Jejunum (tissue), 1 donor: ENCODE measurements around a stretch of chr14.

- PRO-cap, result no peak
Observed at GRCh38 chr14:67728727-67729820, 27.4 kb downstream of the RDH12 start.

GRCh38 chr14:68145070-68145465 lies 325.5 kb downstream of the RAD51B start:
- PRO-cap, result no peak

DNA sequence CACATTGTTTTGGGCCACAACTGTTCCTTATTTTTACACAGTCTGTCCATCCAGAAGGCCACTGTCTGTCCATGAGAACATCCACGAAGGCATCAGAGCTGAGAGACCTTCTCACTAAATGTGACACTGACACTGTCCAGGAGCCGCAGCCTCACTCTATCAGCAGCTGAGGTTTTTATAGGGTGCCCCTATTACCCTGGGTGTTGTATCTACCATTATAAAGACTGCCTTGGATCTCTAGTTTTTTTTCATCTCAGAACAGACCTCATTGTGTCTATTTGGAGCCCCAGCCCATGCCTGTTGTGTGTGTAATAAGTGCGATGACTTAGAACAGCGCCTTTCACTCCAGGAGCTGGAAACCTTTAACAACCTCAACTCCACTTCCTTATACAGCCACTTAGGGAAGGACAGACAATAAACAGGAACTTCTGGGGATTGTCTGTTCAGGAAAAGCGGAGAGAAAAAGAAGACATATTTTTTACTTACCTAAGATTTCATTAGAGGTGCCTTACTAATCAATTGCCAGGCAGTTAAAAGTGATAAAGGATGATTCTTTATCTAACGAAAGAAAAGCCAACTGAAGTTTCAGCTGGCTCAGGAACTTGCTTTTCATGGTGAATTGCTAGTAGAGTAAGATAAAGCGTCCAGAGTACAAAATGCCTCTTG lies 420.5 kb downstream of the RAD51B start:
- PRO-cap, result bidirectional peak, plus-strand start at position 392 of the sequence, minus-strand start at position 347 of the sequence

DNA sequence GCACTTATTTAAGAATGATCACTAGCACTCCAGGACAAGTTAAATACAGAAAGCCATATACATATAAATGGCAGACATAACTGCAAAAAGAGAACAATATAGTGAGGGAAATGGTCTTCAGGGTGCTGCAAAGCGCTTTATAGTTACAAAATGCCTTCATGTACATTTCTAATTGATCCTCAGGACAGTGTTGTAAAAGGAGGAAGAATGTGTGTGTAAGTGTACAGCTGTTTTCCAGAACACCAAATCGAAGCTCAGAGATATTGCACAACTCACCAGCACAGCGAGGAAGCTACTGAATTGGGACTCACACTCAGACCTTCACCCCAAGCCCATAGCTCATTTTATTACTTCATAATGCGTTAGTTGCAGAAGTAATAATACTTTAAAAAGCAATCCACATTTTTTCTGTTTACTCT lies 428.2 kb downstream of the RAD51B start:
- PRO-cap, result no peak

DNA sequence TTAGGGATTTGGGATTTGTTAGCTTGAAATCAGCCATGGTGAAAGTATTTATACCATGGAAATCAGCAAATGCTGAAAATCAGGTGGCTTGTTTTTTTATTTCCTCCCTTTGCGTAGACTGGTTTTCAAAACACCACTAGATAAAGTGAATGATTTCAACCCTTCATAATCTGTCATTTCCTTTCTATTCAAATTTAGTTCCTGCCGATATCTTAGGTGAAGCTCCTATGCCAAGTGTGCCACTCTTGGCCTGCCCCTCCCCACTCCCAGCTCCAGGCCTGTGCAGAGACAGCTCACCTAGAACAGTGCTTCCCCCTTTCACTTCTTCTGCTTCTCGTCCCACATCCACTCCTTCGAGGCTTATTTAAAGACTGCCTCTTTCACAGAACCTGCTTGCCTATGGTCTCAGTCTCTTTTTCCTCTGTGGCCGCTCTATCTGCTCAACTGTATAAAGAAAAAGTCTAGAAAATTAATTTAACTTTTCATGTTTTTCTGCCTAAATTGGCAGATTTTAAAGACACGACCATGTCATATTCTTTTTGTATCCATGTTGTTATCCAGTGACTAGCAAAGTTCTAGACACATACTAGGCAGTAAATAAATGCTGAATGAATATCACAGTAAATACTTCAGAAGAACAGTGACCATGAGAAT lies 473.9 kb downstream of the RAD51B start:
- PRO-cap, result no peak

DNA sequence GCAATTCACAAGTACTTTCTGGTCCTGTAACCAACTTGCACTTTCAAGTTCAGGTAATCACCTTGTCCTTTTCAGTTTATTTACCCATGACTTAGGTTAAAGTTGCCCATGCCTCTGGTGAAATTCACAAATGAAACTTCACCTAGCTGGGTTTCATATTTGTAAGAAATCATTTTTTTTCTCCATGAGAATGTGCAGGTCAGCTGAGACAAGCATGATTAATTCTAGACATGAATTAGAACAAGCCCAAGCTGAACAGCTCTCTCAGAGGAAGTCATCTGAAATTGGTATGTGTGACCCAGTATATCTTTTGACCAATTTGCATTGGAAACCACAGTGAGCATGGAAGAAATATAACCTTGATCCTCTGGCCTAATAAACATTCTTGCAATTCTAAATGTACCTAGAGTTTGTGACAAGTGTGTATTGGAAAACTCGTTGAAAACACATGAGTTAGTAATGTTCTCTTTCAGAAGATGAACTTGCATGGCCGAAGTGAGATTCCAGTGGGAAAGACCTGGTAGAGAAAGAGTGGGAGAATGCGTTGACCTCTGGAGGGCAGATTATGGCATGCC lies 486.5 kb downstream of the ZFP36L1 start:
- PRO-cap, result no peak

DNA sequence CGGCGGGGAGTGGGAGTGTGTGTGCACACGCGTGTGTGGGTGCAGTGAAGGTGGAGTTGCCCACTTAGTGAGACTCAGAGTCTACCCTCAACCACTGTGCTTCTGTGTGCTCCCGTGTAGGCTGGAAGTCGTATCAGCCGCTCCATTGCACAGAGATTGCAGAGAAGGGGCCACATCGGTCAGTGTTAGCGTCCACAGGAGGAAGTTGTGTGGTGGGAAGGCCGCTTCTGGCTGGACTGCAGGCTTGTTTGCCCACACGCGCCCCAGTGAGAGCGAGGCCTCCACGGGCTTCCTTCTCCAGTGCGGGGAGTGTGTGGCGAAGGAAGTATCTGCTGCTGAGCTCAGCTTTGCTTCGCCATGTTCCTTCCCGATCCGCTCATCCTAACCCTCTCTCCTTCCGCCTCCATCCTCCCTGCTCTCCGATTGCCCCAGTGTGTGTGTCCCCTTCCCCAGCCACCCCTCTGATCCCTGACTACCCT lies 429.1 kb downstream of the ZFP36L1 start:
- PRO-cap, result no peak

- PRO-cap, result no peak
Observed at GRCh38 chr14:68392291-68393116, 400.4 kb downstream of the ZFP36L1 start.

DNA sequence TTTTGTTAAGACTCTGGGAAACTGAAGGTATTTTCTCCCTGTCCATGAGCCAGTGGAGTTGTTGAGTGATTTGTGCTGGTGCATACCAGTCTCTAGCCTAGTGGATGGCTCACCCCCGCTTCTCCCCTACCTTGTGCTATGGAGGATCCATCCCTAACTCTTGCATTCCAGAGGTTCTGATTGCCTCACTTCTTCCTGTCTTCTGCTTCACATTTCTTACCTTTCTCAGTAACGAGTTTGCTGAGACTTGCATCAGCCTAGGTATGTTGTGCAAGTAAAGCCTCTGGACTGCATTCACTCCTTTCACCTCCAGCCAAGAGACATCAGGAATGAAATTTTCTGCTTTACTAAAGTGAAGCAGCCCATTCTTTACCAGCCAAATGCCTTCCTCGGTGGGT lies 391.5 kb downstream of the ZFP36L1 start:
- PRO-cap, result no peak

- PRO-cap, result no peak
Observed at GRCh38 chr14:68401720-68402169, 391.1 kb downstream of the ZFP36L1 start.

GRCh38 chr14:68466324-68467107 lies 326.4 kb downstream of the ZFP36L1 start:
- PRO-cap, result no peak

DNA sequence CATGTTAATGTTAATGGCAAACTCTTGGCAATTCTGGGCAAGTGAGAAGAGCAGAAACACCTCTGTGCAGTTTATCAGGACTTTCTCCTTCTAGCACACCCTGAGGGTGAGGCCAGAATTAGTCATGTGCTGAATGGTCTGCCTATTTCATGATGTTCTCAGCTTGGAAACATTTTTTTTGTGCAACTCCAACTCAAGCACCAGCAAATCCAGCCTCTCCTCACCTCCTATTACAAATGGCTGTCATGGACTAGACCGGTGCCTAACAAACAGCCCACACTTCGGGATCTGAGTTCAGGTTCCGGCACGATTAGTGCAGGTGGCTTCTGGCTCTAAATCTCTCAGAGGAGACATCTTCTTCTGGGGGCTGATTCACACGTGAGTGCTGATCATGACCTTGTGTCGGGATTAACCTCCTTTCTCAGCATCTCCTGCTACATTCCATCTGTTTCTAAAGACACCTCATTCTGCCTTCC lies 246.0 kb downstream of the ZFP36L1 start:
- PRO-cap, result no peak

DNA sequence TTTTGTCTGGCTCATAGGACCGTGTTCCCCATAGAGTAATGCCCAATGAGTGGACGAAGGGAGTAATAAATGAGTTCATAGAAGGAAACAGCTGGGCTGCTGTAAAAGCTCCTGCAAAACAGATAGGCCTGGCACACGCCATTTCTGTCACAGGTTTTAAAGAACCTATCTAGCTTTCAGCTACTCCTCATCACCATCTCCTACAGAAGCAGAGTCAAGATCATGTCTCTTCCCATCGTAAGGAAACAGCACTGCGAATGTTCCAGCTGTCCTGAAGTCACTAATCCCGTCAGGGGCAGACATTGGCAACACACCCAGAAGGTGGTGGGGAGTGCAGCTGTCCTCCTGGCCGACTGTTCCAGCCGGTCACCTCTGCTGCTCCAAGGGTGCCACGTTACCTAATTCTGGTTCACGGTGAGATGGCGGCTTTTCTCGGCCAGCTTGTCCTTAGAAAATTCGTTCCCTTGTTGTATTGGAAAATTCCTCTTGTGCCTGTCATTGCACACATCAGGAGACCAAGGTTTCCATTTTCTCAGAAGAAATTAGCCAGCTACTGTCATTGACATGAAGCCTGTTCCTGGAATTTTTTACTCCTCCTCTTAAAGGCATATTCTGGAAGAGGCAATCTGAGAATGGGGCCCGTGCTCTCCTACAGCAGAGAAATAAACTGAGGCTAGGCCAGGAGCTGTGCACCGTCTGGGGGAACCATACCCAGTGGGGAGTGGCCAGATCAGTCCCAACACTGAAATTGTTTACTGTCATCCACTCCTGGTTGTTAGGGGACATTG lies 196.1 kb downstream of the ZFP36L1 start:
- PRO-cap, result no peak

GRCh38 chr14:68626359-68626712 lies 166.5 kb downstream of the ZFP36L1 start:
- PRO-cap, result no peak

DNA sequence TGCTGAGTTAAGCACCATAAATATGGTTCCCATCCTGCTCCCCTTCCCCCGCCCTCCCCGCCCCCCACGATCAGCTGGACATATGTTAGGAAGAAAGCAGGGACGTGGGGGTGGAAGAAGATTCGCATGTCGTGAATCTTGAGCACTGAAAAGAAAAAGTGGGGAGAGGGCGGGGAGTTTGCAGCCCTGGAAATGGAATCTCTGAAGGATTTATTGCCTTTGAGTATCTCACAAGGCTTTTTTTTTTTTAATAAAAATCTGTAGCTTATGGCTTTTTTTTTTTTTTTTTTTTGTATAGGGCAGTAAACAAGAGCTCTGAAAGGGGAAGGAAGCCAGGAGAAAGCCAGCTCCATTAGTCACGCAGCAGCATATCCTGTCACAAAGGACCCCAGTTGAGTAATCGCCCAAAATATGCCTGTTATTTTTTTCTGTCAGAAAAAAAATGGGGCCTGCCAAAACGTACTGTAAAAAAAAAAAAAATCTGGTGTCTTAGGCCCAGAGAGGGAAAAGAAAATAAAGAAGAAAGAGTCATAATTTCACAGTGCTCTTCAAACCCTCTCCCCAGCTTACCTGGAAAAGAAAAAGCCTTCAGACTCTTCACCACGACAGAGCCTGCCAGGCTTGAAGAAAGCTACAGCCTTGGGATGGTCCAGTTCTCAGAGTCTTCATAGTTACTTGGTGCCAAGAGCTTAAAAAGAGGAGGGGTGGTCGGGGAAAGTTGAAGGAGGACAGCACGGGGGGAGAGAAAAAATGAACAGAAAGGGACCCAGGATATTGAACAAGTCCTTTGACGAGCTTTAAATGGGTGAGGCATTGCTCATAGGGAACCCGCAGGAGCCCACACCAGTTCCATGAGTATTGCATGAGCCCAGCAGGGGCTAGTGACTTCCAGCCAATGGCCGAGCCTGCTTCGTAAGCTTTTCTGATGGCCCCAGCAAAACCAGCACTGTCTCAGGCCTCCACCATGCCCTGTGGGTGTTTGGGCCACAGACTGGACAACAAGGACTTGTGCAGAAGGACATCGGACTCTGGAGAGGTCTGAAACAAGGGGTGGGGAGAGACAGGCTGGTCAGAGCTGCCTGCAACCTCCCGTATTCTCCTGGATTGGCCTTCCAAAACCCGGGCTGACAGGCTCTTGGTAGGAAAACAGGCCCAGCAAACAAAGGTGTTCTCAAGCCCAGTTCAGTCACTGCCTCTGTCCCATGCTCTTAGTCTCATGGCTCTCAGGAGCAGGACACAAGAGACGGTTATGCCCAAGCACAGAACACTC lies 109.8 kb downstream of the ZFP36L1 start:
- PRO-cap, result no peak

DNA sequence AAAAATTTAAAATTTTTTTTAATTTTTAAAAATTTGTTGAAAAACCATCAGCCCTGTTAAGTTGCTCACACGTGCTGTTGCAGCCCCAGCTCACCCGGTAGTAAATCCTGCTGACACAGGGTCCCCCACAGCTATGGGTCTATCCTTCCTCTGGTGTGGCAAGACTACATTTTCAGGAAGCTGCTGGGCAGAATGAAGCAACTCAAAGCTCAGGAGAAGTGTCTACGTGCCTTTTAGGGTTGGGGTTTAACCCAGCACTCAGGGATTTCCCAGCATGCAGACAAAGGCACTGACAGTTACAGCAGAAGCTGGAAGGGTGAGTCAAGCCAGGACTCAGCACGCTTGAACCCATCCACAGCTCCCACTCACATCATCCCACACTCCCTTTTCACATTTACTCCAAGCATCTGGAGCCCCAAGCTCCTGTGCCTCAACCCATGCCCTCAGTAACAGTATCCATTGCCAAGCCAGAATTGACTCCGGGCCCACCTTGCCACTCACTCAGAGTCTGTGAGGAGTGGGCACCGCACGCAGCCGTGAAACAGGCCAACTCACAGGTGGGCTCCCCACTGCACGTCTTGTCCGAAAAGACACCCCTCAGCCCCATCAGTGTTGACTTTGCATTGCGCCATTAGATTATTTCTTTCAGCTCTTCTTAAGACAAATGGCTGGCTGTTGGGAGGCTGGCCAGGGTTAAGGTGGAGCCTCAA lies 59.7 kb downstream of the ZFP36L1 start:
- PRO-cap, result no peak

DNA sequence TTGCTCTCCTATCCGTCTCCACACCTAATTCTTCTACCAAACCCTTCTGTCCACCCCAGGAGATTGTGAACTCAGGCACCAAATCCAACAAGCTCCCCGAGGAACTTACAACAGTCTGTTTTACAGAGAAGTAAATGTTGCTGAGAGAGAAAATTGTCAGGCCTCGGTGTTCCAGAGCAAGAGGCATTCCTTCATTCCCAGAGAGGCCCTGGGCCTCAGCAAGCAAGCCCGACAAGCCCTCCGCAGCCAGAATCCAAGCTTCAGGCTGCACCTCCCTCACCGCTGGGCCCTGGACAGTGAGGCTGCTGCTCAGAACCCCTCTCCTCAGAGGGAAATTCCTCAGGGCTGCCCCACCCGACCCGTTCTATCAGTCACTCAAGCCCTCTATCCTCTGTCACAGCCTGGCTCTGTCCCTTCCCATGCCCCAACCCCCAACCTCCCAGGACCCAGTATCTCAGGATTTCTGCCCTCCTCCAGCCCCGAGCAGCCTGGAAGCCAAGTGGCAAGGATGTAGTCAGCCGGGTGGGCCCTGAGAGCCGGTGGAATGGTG lies 56.4 kb downstream of the ZFP36L1 start:
- PRO-cap, result no peak

- PRO-cap, result no peak
Observed at GRCh38 chr14:68762803-68763426, 30.0 kb downstream of the ZFP36L1 start.

DNA sequence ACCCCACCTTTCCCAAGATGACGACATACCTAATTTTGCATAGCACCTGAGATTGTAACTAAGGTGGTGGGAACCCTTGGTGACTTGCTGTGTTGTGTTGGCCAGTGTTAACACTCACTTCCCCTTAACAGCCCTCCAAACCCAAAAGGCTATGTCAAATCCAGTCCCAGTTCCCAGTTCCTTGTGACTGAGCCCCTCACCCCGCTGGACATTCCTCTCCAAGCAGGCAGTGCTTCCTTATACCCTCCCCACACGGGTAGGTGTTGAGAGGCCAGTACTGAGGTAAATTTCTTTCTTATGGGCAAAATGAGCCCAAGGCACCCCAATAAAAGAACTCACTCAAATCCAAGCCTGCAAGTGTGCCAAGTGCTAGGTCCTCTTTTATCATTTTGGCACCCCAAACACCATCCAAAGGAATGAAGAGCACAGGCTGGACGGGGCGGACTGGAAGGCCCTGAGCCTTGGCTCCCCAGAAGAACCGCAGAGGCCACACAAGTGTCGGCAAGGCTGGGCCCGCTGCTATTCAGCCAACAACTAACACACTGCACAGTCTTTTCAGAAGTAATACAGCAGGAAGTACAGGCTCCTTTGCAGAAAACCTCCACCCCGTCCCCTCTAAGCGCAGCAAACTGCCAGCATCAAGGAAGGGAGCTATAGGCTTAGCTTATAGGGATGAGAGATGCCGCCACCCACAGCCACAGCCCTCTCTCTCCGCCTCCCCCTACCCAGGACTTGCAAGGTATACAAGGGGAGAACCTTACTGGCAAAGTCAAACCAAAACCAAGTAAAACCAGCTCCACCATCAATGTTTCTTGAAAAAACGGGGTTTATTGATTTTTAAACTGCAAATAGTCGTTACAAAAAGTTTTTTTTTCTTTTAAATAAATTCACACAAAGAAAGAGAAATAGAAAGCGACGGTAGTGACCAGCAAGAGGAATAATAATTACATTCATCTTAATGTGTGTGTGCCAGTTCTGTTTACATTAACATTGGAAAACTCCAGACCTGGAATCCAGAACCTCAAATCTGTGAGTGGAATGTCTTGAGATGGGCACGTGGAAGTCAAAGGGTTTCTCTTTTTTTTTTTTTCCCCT lies 5.7 kb downstream of the ZFP36L1 start:
- PRO-cap, result no peak

- PRO-cap, result unidirectional peak, plus-strand start at chr14:68819558; unidirectional peak, plus-strand start at chr14:68819678
Observed at GRCh38 chr14:68819015-68820064, 26.5 kb upstream of the ZFP36L1 start.